GM23248 (cell line): Measurements from ENCODE around the gene TRAM1L1.

- RAMPAGE, long total RNA: no peak
These were observed 1.9 kb downstream of the EGF start for GRCh38 chr4:109914370-109915103.

GRCh38 chr4:110050887-110051489, 138.3 kb downstream of the EGF start:
- RAMPAGE, long total RNA: no peak

DNA sequence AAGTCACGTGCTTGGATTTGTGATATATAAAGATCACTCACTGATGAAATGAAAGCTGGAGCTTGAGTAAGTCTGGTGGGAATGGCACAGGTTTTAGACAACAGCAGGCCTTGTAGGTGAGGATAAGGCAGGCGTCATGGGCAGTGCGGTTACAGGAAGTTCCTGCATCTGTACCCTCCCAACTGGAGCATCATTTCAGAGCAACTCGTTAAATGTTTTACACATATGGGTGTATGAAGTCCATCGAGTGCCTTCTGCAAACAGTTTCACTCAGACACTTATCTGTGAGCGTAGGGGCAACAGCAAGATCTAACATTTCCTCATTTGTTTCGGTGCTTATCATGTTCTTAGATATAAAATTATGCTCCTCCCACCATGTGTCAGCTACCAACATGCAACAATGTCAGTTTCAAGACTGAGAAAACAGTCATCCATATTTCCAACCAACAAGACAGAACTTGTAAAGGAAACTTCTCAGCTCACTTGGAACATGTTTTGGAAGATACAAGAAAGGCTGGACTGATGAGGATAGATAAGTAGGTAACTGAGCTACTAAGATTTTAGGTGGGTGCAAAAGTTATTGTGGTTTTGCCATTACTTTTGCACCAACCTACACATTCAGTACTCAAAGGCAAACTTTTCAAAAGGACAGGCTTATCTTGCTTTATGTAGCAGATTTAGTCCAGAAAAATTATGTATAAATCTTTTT, 69.9 kb downstream of the ELOVL6 start:
- RAMPAGE, long total RNA: no peak

GRCh38 chr4:110613960-110614494, 8.8 kb downstream of the PITX2 start:
- RAMPAGE, long total RNA: no peak

DNA sequence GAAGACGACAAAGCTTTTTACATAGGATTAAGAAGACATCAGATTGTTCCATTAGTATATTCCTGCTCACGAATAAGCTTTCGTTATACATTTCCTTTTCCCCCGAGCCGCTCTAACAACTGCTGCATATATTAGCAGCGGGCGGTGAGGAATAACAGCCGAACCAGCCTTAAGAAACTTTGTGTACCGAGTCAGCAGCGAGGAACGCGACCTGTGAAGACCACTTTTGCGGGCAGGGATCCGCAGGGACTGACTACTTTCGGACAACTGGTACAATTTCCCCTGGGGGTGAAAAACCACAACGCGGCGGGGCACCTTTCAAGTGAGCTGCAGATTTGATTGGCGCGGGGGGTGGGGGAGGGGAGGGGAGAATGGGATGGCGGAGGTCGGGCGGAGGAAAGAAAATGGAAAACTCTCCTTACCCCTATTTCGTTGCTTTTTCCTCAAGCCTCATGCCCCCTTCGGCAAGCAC, 5.8 kb upstream of the PITX2 start:
- RAMPAGE, long total RNA: no peak

DNA sequence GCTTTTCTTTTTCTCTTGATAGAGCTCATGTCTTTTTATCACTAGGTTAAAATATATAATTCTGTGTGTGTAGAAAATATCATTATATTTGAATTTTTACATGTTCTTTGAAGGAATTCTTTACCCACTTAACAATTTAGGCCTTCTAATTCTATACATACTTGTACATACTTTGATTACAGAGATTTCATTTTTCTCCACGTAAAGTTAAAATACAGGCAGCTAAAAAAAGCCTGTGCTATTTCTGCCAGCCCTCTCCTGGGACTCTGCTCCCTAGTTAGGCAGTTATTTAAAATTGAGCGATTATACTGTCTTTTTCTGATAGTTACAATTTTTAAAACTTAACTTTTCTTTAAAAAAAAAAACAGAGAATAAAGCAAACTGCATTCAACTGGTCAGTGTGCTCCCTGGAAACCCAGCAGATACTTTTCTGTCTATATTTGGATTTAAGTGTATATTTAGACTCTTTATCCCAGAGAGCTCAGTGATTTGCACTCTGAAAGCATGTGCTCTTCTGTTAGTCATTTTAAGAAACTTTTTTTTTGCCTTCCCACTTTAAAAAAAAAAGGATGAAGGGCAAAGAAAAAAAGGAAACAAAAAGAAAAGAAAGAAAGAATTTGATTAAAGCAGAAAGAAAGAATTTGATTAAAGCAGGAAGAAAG, 18.1 kb upstream of the FAM241A start:
- RAMPAGE, long total RNA: no peak

- RAMPAGE, long total RNA: no peak
These were observed 846 bp upstream of the AP1AR start for GRCh38 chr4:112230699-112231182.

GRCh38 chr4:112284230-112284868, 1.4 kb downstream of the TIFA start:
- RAMPAGE, long total RNA: no peak

GRCh38 chr4:112343584-112343858, 46.4 kb downstream of the ALPK1 start:
- RAMPAGE, long total RNA: no peak

DNA sequence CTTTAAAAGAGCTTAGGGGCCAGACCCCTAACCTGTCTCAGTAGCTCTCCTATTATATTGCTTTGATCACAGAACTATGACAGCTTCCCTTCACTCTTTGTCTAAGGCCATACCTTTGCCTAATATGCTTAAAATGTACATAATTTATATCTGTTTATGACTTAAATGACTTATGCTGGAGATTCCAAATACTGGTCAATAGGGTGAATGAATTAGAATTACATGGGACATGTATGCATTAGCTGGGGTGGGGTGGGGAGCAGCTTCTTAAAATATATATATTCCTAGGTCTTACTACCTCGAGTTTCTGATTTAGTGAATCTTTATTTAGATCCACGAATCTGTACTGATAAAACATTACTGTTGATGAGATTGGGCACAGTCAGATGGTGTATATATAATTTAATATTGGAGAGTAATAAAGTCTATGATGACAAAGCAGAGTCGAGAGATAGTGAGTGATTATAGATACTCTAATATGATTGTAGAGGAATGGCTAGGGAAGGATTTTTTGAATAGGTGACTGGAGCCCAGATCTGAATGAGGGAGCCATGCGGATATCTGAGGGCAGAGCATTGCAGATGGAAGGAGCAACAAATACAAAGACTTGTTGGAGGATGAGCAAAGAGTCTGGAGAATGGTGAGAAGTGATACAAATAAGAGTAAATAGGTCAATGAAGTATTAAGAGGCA, 100.5 kb downstream of the ALPK1 start:
- RAMPAGE, long total RNA: no peak

GRCh38 chr4:113293656-113294163, 244.3 kb downstream of the ANK2 start:
- RAMPAGE, long total RNA: no peak

DNA sequence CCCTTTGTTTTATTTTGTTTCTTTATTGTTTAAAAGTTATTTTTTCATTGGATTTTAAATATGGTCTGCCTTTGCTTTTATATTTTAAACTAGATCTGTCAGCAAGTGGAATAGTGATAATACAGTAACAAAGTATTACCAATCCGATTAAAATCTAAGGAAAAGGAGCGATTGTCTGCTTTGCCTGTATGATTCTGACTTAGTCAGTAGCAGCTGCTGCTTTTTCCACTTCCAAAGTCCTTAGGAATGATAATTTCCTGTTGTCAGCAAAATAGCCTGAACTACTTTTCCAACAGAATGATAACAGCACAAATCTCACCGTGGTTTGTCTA, 289.9 kb downstream of the ANK2 start:
- RAMPAGE, long total RNA: no peak

GRCh38 chr4:113468003-113469082, 293.2 kb downstream of the CAMK2D start:
- RAMPAGE, long total RNA: no peak

DNA sequence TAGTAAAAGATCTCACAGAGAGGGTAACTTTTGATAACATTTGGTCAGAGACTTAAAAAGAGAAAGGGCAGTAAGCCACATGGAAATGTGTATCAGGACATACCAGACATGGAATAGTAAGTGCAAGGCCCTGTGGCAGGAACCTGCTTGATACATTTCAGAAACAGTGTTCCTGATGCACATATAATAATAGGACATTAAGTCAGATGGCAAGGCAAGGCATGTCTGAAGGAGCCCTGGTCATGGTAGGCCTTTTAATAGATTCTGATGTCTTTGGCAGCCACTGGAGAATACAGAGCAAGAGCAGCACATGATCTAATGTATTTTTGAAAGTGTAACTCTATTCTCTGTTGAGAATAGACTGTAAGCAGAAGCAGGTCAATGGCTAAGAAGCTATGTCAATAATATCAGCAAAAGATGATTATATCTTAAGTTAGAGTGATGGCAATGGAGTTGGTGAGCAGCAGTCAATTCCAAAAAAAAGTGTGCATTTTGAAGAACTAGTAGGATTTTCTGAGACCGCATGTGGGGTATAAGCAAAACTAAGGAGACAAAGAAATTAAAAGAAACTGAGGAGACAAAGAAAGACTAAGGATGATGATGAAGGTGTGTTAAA, 279.6 kb downstream of the CAMK2D start:
- RAMPAGE, long total RNA: no peak

DNA sequence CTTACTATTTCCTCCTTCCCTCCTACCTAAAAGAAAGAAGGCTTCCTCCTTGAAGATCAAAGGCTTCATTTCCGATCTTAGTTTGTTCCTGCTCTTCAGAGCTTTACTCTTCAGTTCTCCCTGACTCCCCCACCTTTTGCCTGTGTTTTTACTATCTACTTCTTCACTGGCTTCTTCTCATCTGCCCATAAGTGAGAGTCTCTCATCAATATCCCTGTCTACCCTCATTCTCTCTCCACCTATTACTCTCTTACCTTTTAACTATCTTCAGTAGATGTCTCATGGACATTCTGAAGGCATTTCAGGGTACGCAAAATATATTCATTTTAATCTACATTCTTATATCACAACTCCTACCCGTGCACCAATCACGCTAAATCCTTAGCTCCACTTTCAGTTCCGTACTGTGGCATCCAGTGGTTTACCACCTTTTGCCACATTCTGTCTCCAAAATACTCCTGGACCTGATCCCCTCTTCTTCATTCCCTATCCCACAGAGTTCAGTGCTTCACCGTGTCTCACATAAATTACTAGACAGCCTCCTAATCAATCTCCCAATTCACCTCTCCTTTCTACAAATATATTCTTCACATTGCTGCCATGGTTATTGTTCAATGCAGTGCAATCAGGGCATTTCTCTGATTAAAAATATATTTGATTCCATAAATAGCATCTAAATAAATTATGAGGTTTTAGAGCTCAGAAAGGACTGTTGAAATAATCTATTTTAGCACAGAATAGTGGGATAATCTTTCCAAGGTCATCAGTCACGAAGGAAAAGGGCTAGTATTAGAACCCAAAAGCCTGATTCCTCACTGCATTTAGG, 187.6 kb downstream of the CAMK2D start:
- RAMPAGE, long total RNA: no peak

DNA sequence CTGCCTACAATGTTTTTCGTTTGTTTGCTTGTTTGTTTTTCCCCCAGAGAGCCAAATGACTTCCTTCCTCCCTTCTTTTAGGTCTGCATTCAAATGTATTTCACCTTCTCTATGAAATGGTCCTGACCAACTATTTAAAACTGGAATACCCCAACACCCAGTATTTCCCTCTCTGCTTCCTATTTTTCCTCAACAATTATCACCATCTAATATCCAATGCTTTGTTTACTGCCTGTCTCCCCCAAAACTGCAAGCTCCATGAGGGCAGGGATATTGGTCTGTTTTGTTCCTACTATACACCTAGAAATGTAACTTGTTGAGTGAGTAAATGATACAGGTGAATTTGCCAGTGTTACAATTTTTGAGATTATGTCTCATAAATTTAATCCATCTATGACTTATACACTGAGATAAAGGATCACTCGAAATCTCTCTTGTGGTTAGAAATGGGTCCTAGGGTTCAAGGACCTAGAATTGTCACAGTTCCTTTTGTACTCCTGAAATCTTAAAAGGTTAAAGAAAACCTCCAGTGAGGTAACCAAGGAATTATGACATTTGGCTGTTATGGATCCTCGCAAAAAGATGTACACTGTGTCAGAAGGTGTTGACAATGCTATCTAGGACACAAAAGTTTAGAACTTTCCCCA, 103.0 kb downstream of the CAMK2D start:
- RAMPAGE, long total RNA: no peak

- RAMPAGE, long total RNA: no peak
These were observed 32.1 kb downstream of the CAMK2D start for GRCh38 chr4:113729336-113729874.

- RAMPAGE, long total RNA: no peak
These were observed 1.4 kb downstream of the CAMK2D start for GRCh38 chr4:113759888-113760814.

GRCh38 chr4:114601597-114602154, 3.1 kb downstream of the UGT8 start:
- RAMPAGE, long total RNA: no peak

GRCh38 chr4:117085155-117085758, at the start of gene TRAM1L1:
Gene TRAM1L1 (minus strand): TSS chr4:117085576.
- RAMPAGE, long total RNA: start-site peak on the minus strand at chr4:117085507-117085583, 9 and 22 reads in 2 replicates